ENCODE results near the genes TUBA8, GGTLC3 and HIRA.

GRCh38 chr22:18077118-18077408, 727 bp upstream of the PEX26 start:
- PRO-cap, 4 experiments: no peak in any of the 4 experiments
- RAMPAGE, long total RNA, 2 experiments: no peak in any of the 2 experiments
- RRBS: no CpG with 5 or more reads among the region's 3 CpGs

GRCh38 chr22:18110021-18111260, at the start of gene TUBA8:
TSS of gene TUBA8 (plus strand) at chr22:18110809.
- PRO-cap, 4 experiments: peak in 4 of 4 experiments; most common plus-strand start chr22:18110812 (in 4); most common minus-strand start chr22:18110504 (in 1)
- RAMPAGE, long total RNA, 2 experiments: start-site peak on the plus strand in 1 of 2 experiments, at chr22:18110634-18110831 at its widest, 16 reads per replicate
- RRBS: 2% methylated on average over 33 of the region's 94 CpGs

GRCh38 chr22:18114367-18114925, 3.8 kb downstream of the TUBA8 start:
- PRO-cap, 4 experiments: no peak in any of the 4 experiments
- RAMPAGE, long total RNA, 2 experiments: no peak in any of the 2 experiments
- RRBS: no CpG with 5 or more reads among the region's 8 CpGs

DNA sequence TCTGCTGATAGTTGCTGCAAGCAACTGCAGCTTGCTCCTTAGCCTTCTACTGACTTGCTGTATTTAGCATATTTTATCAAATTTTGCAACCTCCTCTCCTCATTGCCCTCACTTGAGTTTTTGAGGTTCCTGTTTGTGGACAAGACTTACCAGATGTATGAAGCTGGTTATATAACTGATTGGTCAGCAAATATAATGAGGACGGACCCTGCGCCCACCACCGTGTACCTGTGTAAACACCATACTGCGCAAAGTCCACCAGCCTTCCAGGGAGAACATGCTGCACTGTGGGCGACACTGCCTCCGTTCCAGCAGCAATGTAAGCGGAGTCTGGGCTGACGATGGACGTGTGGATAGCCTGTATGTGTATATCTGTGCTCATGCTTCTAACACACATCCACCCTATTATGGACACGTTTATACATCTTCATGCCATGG, 1.6 kb upstream of the USP18 start:
- PRO-cap, 4 experiments: no peak in any of the 4 experiments
- RAMPAGE, long total RNA, 2 experiments: no peak in any of the 2 experiments
- RRBS: no CpG with 5 or more reads among the region's 10 CpGs

GRCh38 chr22:18517940-18518285, at the start of gene GGTLC3:
TSS of gene GGTLC3 (minus strand) at chr22:18518161.
- PRO-cap, 4 experiments: no peak in any of the 4 experiments
- RAMPAGE, long total RNA, 2 experiments: no peak in any of the 2 experiments
- RRBS: no CpG with 5 or more reads among the region's 5 CpGs

DNA sequence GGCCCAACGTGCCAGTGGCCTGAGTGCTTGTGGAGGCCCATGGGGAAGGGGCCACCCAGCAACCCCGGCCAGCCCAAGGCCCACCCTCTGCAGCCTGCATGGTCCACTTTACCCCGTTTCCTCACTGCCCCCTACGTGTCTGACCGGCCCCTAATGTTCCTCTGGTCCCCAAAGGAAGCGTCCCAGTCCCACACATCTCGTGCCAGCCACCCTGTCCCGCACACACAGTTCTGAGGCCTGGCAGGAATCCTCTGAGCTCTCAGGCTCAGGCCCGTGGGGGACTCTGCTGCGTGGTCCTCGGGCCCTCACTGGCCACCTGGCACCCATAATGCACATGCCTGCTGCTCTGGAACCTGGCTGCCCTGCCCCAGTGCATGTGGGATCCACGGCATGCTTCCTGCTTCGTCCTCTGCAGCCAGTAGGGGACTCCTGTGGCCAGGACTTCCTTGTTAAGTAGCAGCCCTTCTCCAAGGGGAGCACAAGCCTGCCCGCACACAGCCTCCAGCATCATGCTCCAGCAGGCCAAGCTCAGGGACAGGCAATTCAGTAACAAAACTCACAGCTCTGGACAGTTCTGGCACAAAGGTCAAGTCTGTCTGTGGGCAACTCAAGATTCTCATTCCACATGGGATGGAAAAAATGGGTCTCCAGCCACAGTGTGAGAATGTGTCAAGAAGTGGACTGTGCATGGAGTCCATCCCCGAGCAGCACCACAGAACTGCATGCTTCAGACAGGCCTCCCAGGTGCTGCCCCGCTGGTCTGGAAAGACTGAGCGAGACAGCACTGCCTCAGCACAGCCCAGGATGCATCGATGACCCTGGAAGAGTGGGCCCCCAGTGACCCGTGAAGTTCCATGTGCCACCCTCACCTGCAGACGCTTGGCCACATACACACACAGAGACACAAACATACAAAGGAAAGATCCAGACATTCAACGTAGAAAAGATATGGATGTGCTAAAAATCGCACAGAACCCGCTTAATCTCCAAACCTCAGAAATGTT, 85.2 kb downstream of the DGCR2 start:
- PRO-cap, 4 experiments: no peak in any of the 4 experiments
- RAMPAGE, long total RNA, 2 experiments: no peak in any of the 2 experiments
- RRBS: no CpG with 5 or more reads among the region's 23 CpGs

DNA sequence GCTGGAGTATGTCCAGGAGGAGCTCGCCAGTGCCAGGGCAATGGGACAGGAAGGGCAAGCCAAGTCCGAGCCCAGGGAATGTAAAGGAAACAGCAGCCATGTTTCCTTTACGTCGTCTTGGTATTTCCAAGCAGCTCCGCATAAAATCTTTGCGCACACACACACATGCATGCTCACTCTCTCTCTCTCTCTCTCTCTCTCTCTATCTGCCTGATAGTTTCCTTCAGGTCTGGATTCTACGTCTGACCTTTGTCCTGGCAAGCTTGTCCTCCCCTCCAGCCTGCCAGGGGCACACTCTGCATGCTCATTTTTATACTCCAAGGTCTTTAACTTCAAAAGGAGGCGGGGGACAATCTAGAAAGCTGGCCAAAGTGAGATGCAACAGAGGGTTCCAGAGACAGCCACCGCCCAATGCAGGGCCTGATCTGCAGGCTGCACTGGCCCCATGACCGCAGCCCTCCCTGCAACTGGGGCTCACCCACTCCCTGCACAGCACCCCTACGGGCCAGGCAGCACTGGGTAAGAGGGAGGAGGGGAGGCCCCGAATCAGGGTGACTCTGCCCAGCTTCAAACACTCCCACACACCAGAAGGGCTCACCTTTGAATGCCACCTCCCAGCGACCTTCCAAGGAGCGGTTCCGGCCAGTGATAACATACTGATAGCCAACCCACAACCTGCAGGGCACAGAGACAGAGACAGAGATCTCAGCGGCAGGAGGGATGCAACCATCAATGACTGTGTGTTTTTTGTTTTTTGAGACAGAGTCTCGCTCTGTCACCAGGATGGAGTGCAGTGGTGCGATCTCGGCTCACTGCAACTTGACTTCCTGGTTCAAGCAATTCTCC, 59.4 kb downstream of the DGCR2 start:
- PRO-cap, 4 experiments: no peak in any of the 4 experiments
- RAMPAGE, long total RNA, 2 experiments: no peak in any of the 2 experiments
- RRBS: no CpG with 5 or more reads among the region's 19 CpGs

DNA sequence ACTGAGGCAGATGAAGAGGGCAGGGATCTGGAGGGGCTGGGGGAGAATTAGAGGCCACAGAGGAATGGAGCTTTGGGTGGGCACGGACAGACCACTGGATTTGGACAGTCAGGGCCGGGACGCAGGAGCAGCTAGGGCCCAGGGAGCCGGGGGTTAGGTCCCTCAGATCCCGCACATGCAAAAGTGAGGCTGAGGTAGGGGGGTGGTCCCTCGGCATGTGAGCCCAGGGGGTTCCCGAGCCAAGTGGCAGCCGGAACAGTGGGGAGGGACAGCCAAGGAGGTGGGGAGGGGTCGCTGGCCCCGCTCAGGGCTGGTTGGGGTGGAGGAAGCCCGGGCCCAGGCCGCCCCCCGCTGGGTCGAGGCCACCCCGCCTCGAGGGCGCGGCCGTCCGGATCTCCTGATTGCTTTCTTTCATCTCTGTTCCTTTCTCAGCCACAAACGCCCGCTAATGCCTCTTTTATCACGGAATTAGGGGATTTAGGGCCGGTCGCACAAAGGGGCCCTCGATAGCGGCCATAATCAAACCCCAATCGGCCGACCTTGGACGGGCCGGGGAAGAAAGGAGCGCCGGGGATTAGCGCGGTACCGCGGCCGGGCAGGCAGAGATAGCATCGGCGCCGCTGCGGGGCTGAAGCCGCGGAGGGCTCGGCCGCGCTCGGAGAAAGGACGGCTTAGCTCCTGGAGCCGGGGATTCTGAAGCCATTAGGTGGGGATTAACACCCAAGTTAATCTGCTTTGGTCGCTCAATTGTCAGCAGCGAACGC, 9.2 kb downstream of the SLC25A1 start:
- PRO-cap, 4 experiments: no peak in any of the 4 experiments
- RAMPAGE, long total RNA, 2 experiments: no peak in any of the 2 experiments
- RRBS: 2% methylated on average over 33 of the region's 53 CpGs

DNA sequence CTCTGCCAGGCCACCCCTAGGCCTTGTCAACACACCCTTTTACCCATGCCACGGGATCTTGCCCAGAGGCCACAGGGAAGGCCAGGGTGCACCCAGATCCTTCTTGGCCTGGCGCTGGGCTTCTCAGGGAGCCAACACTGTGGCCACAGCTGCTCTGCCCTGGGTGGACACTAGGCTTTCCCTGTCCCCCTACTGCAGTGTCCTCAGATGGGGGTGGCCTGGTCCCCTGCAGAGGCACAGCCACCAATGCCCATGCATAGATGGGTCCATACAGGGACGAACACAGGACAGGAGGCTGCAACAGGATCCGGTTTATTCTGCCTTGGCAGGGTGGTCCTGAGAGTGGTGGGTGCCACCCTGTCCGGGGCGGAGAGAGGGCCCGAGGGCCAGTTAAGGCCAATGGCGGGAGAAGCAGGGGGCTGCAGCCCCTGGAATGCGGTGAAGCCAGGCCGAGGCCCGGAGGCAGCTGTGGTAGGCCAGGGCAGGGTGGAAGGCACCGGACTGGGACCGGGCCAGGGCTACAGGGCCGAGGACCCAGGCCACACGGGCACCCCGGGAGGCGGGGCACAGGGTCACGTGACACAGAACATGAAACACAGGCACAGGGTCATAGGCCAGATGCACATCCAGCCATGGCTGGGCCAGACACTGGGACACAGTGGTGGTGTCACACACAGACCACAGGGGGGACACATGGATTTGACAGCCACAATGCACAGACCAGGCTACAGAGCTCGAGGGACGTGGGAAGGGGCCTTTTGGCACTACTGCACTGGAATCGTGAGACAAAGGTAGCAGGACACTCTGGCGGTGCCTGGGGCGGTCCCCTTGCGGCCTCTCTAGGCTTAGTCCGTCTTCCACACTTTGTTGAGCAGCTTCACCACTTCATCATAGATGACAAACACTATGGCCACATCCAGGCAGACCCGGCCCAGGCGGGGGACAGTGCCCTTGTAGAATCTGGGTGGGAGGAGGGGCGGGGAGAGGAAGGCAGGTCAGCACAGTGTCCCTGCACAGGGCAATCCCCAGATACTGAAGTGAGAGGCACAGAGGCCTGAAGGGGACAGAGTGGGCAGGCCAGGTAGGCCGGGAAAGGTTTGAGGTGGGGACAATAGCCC, 2.9 kb downstream of the SLC25A1 start:
- PRO-cap, 4 experiments: no peak in any of the 4 experiments
- RAMPAGE, long total RNA, 2 experiments: no peak in any of the 2 experiments
- RRBS: 66% methylated on average over 11 of the region's 29 CpGs

- PRO-cap, 4 experiments: peak in 1 of 4 experiments; most common plus-strand start chr22:19293122 (in 1)
- RAMPAGE, long total RNA, 2 experiments: no peak in any of the 2 experiments
- RRBS: no CpG with 5 or more reads among the region's 3 CpGs
Observed at GRCh38 chr22:19292980-19293187, 1.4 kb upstream of the CLTCL1 start.

- PRO-cap, 4 experiments: no peak in any of the 4 experiments
- RAMPAGE, long total RNA, 2 experiments: no peak in any of the 2 experiments
- RRBS: no CpG with 5 or more reads among the region's 8 CpGs
Observed at GRCh38 chr22:19426850-19427866, 4.4 kb downstream of the HIRA start.

- PRO-cap, 4 experiments: peak in 4 of 4 experiments; most common plus-strand start chr22:19432036 (in 4); most common minus-strand start chr22:19431712 (in 2)
- RAMPAGE, long total RNA, 2 experiments: start-site peak on the plus strand in 2 of 2 experiments, at chr22:19432532-19432557 at its widest, 42 to 482 reads per replicate
- RRBS: 2% methylated on average over 64 of the region's 143 CpGs
Observed at GRCh38 chr22:19431563-19432632, at the start of gene HIRA. TSS of gene HIRA (minus strand) at chr22:19431733.

- PRO-cap, 4 experiments: no peak in any of the 4 experiments
- RAMPAGE, long total RNA, 2 experiments: no peak in any of the 2 experiments
- RRBS: 23% methylated on average over 3 of the region's 11 CpGs
Observed at GRCh38 chr22:19522767-19523197, 1.4 kb downstream of the CLDN5 start.

DNA sequence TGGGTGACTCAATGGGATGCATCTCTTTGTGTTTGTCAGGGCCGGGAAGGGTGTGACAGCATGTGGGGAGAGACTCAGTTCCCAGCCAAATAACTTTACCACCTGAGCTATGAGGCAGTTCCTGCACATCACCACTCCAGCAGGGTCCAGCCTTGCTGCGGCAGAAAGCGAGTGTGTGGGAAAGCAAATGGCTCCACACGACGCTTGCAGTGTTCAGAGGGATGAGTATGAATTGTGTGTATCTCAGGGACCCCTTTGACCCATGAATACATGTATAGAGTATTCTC, 47.9 kb upstream of the CLDN5 start:
- PRO-cap, 4 experiments: no peak in any of the 4 experiments
- RAMPAGE, long total RNA, 2 experiments: no peak in any of the 2 experiments
- RRBS: no CpG with 5 or more reads among the region's 5 CpGs

GRCh38 chr22:19749861-19750338, 10.7 kb upstream of the TBX1 start:
- PRO-cap, 4 experiments: no peak in any of the 4 experiments
- RAMPAGE, long total RNA, 2 experiments: no peak in any of the 2 experiments
- RRBS: no CpG with 5 or more reads among the region's 12 CpGs

- PRO-cap, 4 experiments: no peak in any of the 4 experiments
- RAMPAGE, long total RNA, 2 experiments: no peak in any of the 2 experiments
- RRBS: no CpG with 5 or more reads among the region's 18 CpGs
Observed at GRCh38 chr22:19935683-19936396, 5.7 kb upstream of the COMT start.

DNA sequence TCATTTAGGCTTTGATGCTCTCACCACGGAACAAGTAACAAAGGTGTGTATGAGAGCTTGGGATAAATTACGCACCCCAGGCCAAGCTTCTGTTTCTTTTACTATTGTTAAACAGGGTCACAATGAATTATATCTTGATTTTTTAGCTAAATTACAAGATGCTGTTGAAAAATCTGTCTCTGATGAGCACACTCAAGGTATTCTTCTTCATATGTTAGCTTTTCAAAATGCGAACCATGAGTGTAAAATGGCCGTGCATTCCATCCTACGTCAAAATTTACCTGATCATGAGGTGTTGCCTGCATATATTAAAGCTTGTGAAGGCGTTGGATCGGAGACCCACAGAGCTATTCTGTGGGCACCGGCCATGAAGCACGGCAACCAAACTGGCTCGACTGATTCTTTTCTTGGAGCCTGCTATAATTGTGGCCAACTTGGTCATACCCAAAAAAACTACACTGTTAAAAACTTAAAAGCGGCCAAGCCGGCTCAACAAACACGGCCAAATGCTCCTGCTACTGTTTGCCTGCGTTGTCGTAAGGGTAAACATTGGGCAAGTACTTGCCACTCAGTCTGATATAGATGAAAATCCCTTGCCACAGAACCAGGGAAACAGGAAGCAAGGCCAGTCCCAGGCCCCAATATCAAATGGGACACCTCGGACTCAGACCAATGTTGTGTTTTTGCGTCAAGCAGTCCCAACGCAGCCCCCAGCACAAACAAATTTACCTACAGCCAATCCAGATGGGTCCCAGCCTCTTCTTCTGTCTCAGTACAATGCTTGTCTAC, 4.1 kb upstream of the COMT start:
- PRO-cap, 4 experiments: no peak in any of the 4 experiments
- RAMPAGE, long total RNA, 2 experiments: no peak in any of the 2 experiments
- RRBS: no CpG with 5 or more reads among the region's 18 CpGs

DNA sequence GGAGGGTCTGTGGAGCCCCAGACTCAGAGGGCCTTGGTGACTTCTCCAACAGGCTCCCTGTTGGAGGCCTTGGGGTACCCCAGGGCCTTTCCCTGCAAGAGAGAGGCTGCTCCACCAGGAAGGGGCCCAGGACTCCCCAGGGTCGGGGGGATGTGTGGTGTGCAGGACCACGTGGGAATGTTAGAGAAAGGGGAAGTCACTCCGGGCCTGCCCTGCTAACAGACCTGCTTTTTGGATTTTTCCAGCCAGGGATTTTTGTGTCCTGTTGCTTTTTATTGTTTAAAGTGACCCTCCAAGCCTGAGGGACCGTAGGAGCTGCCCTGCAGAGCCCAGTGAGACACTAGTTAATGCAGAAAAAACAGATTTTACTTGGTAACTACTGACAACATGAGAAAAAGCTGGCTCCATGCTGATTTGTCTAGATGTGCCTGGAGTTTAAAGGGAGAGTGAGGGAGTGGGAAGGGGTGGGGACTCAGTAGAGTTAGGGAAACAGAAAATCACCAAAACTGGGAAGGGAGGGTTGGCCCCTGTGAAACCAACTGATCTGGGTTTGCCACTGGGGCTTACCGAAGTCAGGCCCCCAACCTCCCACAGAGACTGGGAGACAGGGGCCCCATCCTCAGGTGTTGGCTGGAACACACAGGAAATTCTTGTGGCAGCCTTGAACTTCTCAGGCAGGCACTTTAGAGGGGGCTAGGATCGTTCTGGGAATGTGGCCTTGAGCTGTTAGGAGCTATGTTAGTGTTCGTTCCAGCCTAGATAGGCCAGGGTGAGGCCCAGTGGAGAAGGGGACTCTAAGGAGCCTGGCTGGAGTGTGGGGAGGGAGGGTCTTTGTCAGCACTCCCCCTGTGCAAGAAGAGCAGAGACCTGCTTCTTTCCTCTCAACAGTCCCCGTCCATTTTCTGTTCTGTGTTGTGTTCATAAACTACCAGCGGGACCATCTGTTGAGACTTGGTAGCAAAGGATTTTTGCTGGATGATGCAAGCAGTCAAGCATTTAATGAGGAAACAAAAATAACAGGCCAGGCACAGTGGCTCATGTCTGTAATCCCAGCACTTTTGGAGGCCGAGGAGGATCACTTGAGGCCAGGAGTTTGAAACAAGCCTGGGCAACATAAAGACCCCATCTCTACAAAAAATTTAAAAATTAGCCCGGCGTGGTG, 1.1 kb upstream of the TXNRD2 start:
- PRO-cap, 4 experiments: peak in 4 of 4 experiments; most common plus-strand start position 199 of the sequence (in 2); most common minus-strand start position 953 of the sequence (in 2)
- RAMPAGE, long total RNA, 2 experiments: no peak in any of the 2 experiments
- RRBS: no CpG with 5 or more reads among the region's 12 CpGs

GRCh38 chr22:19984195-19984648, 32.4 kb downstream of the ARVCF start:
- PRO-cap, 4 experiments: peak in 4 of 4 experiments; most common minus-strand start chr22:19984453 (in 2)
- RAMPAGE, long total RNA, 2 experiments: no peak in any of the 2 experiments
- RRBS: 30% methylated on average over 7 of the region's 12 CpGs

- PRO-cap, 4 experiments: no peak in any of the 4 experiments
- RAMPAGE, long total RNA, 2 experiments: no peak in any of the 2 experiments
- RRBS: no CpG with 5 or more reads among the region's 7 CpGs
Observed at GRCh38 chr22:20069221-20069937, 10.7 kb upstream of the DGCR8 start.

Measured in uterus (tissue), 7 donors.